Ureter (tissue), 1 donor: ENCODE measurements around a stretch of chr9.

- PRO-cap: no peak
Measured at GRCh38 chr9:131299159-131299882, 9.8 kb downstream of the PLPP7 start.

GRCh38 chr9:131394332-131395063, 612 bp downstream of the PRRC2B start:
- PRO-cap: bidirectional peak, plus-strand start at chr9:131394813, minus-strand start at chr9:131394788

DNA sequence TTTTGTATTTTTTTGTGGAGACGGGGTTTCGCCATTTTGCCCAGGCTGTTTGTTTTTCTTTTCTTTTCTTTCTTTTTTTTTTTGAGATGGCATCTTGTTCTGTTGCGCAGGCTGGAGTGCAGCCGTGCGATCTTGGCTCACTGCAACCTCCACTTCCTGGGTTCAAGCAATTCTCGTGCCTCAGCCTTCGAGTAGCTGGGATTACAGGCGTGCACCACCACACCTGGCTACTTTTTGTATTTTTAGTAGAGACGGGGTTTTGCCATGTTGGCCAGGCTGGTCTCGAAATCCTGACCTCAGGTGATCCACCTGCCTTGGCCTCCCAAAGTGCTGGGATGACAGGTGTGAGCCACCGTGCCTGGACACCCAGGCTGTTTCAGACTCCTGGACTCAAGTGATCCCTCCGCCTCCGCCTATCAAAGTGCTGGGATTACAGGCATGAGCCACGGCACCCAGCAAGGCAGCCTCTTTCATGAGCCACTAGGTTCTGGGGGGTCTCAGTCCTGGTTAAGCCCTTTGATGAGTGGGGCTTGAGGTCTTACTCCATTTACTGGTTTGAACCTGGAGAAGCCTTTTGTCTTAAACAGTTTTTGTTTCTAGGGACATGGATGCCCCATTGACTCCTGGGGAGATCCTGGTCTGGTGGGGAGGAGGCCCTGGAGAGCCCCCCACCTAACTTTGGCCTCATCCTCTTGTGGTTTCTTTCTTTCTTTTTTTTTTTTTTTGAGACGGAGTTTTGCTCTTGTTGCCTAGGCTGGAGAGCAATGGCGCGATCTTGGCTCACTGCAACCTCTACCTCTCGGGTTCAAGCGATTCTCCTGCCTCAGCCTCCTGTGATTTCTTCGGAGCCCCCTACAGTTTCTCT, 6.6 kb downstream of the PRRC2B start:
- PRO-cap: no peak

GRCh38 chr9:131403349-131403822, 9.5 kb downstream of the PRRC2B start:
- PRO-cap: no peak

GRCh38 chr9:131436208-131437395, 42.7 kb downstream of the PRRC2B start:
- PRO-cap: no peak

- PRO-cap: no peak
Measured at GRCh38 chr9:131649720-131650652, 89.9 kb downstream of the RAPGEF1 start.

- PRO-cap: no peak
Measured at GRCh38 chr9:131664873-131665684, 74.8 kb downstream of the RAPGEF1 start.

- PRO-cap: no peak
Measured at GRCh38 chr9:131667344-131668029, 72.4 kb downstream of the RAPGEF1 start.

DNA sequence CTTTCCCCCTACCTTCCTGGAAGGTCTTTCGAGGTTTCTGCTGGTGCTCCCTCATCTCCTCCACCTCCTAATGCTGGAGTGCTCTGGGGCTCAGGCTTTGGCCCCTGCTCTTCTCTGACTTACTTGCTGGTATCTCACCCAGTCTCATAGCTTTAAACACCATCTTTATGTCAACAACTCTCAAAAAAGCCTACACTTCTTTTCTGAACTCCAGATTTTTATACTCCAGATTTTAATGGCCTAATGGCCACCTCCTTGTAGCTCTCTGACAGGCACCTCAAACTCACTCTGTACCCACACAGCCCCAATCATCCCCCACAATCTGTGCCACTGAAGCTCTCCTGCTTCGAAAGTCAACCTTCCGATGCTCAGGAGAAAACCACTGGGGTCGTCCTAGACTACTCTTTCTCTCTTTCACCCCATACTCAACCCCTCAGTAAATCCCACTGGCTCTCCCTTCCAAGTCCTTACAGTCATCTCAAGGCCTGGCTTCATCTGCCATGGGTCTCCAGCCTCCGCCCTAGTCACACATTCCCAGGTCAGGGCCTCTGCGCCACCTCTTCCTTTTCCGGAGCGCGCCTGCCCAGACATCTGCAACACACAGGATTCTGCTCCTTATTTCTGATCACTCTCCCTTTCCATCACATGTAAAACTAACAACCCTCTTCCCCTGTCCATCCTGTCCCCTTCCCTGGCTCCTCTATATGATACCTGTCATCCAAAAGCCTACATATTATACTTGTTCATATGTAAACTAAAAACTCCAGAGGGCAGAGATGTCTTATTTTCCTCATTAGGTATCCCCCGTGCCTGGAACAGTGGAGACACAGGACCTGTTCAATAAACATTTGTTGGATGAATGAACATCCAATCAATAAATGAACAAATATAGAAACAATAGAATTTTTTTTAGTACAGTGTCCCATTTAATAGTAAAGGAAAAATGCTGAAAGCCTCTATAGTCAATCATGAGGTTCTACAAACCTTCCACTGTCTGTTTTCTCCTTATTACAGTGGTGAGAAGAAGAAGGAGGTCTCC, 39.8 kb downstream of the RAPGEF1 start:
- PRO-cap: no peak

DNA sequence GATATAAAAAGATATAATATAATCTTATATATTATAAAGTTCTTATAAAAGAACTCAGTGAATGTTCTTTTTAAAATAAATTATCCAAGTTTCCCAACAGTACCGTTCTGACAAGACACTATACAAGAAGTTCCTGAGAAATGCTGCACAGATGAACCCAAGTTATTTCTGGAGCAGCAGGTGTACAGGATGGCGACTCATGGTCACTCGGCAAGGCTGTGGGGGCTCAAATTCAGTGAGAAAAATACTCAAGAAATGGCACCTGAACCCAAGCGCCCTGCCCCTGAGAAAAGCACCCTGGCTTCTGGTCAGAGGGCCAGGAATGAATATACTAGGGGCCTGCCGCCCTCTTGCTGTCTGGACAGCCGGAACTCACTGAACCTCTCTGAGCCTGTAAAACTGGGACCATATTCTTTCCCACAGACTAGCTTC, 1.6 kb downstream of the RAPGEF1 start:
- PRO-cap: no peak

- PRO-cap: no peak
Measured at GRCh38 chr9:132345993-132346537, 8.7 kb downstream of the SETX start.

DNA sequence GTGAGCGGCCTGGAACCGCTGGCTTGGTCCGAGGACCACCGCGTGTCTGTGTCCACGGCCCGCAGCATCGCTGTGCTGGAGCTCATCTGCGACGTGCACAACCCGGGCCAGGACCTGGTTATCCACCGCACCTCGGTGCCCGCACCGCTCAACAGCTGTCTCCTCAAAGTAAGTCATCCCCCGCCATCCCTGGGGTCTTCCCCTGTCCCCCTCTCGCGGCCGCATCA, 437 bp downstream of the GTF3C4 start:
- PRO-cap: no peak

DNA sequence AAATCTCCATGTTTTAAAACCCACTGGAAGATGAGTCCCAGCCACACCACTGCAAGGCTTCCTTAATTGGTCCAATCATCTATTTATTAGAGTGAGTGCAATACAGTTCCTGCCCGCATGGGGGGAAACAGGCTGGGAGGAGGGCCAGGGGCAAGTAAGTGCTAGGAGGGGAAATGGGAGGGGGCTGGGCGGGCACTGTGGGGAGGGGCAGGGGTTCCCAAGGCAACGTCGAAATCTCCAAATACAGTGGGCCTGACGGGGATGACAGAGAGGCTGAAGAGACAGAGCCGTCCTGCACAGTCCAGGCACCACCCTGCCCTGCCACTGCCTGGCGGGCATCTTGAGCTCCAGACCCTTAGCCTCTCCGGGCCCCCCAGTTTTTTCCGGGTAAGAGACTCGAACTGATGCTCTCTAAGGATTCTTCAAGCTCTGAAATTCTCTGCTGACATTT, 98.7 kb downstream of the GTF3C4 start:
- PRO-cap: unidirectional peak, plus-strand start at position 246 of the sequence

DNA sequence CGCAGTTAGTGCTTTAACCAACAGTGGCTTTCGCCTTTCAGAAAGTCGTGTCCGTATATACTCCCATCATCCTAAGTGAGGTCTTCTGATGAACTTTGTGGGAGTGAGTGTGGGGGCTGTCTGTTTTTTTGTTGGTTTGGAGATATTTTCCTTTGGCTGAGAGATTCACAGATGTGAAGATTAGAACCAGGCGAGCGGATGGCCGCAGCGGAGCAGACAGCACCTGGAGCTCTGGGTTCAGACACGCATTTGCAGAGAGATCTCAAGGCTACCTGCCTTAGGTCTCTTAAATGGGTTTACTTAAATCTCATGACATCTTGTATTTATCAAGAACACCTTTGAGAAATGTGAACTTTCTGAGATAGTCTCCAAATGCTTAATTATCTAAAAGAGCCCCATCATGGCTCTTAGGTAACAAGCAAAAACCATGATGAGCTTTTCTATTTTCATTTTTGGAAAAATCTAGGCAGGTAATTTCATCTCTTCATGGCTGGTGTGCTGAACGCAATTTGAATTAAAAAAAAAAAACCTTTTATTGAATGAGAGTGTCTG, 57.4 kb downstream of the AK8 start:
- PRO-cap: no peak

GRCh38 chr9:132879821-132880591, 1.3 kb downstream of the SPACA9 start:
- PRO-cap: no peak

DNA sequence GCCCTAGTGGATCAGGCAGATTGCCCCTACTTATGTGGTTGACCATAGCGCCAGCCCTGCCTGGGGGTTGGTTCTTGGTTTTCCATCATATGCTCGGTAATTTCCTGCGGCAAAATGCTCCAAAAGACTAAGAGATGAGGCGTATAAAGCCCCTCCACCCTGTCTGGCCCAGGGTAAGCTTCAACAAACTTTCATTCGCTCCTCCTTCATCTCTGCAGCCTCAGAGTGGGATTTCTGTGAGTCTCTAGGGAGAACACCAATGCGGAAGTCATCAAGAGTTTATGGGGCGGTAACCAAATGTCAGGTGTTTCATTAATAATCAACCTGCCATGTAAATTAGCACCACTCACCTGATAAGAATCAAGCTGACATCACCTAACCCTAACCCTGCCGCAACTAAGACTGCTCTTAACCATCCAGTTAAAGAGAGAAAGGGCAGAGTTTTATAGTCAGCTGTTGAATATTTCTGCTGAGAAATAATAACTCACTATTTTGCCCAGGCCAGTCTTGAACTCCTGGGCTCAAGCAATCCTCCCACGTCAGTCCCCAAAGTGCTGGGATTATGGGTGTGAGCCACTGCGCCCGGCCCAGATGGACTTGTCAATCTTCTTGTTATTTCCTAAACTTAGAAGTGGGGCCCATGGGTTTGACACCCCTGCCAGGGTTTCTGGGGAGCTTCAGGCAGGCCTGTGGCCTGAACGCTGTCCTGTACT, 7.8 kb upstream of the GFI1B start:
- PRO-cap: no peak

- PRO-cap: bidirectional peak, plus-strand start at chr9:133030742, minus-strand start at chr9:133030456
Measured at GRCh38 chr9:133029512-133030560, 961 bp upstream of the GTF3C5 start.

GRCh38 chr9:133031596-133032136, 869 bp downstream of the GTF3C5 start:
- PRO-cap: no peak

DNA sequence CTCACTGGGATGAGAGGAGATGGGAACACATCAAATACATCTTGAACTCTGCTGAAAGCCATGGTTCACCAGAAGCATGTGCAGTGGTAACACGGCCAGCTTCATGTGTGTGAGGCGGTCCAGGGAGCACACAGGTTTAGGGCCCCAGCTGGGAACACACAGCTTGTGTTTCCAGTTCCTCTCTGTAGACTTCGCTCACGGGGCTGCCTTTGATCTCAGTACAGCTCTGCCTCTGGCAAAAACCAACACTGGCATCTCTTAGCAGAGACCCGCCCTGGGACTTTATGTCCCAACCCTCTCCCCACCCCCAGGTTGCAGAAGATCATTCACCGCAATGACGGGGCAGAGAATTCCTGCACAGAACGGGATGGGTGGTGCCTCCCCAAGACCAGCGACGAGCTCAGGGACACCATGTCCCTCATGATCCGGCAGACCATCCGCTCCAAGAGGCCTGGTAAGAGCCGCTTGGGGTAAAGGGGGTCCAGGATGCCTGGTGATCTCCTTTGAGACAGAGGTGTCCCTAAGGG, 5.3 kb upstream of the CEL start:
- PRO-cap: no peak

GRCh38 chr9:133119705-133119869, 1.5 kb downstream of the RALGDS start:
- PRO-cap: no peak